GM23338 (cell line): ENCODE results near the genes KIAA0930, FAM118A and RIBC2.

- PRO-cap = no peak
- RAMPAGE, long total RNA = no peak
Observed at GRCh38 chr22:44040290-44040744, 16.2 kb downstream of the PARVB start.

DNA sequence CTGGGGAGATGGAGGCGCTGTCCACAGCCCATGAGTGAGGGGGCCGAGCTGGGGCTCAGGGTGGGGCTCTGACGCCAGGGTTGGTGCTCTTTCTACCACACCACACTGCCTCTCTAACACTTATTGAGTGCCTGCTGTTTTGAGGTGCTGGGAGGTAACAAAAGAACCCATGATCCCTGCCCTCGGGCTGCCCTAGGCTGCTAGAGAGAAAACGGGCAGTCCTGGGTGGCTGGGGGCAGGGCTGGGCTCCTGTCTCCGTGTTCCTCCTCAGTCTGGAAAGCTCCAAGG is 7.2 kb downstream of the PARVG start:
- PRO-cap = no peak
- RAMPAGE, long total RNA = no peak

GRCh38 chr22:44325721-44326327 is 13.1 kb upstream of the SHISAL1 start:
- PRO-cap = no peak
- RAMPAGE, long total RNA = no peak

DNA sequence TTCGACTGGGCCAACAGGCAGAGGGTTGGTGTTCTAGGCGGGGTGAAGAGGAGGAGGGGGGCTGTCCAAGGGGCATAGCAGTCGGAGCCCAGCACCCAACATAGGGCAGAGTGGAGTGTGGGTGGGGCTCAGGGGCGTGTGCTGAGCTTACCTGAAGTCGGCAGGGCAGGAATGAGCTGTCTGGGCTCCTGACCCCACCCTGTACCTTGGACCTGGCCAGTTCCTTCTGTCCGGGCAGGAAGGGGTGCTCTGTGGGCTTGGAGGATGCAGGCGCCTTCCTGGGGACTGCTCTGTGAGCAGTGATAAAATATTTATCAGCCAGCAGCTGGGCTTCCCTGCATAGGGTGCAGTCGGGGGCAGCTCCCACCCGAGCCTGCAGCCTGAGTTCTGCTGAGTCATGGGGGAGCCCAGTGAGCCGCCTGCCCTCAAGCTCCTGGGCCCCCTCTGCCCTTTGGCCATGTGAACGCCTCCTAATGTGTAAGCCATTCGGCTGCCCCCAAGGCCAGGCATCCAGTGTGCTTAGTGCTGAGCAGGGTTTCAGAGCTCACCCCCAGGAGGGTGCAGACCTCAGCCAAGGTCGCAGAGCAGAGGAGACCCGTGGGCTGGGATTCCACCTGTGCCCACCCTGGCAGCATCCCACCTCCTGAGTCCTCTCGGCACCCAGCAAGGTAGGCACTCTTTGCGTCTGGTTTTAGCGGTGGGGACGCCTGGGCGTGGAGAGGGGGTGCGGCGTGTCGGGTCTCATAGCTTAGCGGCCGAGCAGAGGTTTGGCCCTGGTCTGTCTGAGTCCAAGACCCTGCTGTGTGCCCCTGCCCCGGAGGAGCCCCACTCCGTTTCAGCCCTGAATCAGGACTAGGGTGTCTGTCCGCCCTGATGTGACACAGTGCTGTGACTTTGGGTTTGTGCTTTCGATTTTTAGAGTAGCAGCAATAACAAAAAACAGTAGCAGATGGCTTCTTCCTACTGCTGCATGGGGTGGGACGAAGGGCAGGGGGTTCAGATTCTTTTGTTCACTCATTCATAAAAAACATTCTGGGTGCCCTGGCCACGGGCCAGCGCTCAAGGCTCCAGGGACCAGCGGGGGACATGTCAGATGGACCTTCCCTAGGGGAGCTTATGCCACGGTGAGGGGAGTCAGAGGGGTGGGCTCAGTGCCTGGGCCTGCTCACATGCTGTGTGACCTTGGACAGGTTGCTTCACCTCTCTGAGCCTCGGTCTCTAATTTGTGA is 25.0 kb upstream of the PRR5 start:
- PRO-cap = no peak
- RAMPAGE, long total RNA = no peak

DNA sequence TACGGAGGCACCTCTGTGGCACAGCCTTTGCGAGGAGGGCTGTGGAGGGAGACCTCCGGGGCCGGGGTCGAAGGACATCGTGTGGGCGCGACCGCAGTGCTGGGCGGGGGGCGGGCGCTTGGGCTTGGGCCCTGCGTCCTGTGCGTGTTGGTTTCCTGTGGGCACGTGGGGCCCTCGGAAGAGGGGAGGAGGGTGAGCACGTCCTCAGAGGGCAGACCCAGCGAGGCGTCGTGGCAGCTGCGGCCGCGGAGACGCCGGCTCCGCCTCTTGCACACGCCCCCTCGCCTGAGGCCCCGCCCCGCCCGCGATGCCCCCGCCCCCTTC is 222 bp upstream of the PRR5 start:
- PRO-cap = bidirectional peak, plus-strand start outside the sequence, minus-strand start at position 225 of the sequence
- RAMPAGE, long total RNA = no peak

DNA sequence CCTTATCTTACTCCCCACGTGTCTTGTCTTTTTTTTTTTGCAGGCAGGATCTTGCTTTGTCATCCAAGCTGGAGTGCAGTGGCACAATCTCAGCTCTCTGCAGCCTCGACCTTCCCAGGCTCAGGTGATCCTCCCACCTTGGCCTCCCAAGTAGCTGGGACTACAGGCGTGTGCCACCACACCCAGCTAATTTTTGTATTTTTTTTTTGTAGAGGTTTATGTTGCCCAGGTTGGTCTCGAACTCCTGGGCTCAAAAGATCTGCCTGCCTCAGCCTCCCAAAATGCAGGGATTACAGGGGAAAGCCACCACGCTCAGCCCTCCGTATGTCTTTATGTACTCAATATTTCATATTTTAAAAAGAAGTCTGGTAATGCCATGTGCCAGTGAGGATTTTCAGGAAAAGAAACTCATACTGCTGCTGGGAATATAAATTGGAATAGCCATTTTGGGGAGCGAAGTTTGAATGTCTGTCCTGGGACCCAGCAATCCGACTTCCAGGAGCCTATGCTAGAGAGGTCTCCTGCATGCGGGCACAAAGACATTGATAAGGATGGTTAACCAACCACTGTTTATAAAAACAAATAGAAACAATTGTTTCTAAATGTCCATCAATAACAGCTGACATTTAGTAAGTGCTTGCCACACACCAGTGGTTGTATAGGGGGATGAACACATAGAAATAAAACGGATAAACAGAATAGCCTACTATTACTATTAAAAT is 23.3 kb upstream of the NUP50 start:
- PRO-cap = no peak
- RAMPAGE, long total RNA = no peak

GRCh38 chr22:45179206-45179661 is 15.5 kb downstream of the NUP50 start:
- PRO-cap = no peak
- RAMPAGE, long total RNA = no peak

GRCh38 chr22:45210855-45211581 is 29.7 kb downstream of the KIAA0930 start:
- PRO-cap = no peak
- RAMPAGE, long total RNA = no peak

GRCh38 chr22:45226465-45227289 is 14.0 kb downstream of the KIAA0930 start:
- PRO-cap = no peak
- RAMPAGE, long total RNA = no peak

DNA sequence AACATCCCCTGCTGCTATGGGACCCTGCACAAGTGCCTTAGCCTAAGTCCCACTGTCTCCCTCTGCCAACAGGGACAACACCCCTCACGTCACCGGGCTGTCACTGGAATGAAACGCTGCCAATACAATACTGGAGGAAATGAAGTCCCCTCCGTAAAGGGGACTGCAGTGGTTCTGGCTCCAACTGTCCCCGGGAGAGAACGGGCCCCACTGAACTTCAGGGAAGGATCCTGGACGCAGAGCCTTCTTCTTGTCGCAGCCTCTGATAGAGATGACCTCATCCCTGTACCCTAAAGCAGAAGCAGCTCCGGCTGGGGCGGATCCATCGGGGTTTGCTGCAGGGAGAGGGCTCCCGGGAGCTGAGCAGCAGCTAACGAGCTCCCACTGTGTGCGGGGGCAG is 13.2 kb downstream of the KIAA0930 start:
- PRO-cap = no peak
- RAMPAGE, long total RNA = no peak

- PRO-cap = no peak
- RAMPAGE, long total RNA = no peak
Observed at GRCh38 chr22:45228361-45228713, 12.4 kb downstream of the KIAA0930 start.

DNA sequence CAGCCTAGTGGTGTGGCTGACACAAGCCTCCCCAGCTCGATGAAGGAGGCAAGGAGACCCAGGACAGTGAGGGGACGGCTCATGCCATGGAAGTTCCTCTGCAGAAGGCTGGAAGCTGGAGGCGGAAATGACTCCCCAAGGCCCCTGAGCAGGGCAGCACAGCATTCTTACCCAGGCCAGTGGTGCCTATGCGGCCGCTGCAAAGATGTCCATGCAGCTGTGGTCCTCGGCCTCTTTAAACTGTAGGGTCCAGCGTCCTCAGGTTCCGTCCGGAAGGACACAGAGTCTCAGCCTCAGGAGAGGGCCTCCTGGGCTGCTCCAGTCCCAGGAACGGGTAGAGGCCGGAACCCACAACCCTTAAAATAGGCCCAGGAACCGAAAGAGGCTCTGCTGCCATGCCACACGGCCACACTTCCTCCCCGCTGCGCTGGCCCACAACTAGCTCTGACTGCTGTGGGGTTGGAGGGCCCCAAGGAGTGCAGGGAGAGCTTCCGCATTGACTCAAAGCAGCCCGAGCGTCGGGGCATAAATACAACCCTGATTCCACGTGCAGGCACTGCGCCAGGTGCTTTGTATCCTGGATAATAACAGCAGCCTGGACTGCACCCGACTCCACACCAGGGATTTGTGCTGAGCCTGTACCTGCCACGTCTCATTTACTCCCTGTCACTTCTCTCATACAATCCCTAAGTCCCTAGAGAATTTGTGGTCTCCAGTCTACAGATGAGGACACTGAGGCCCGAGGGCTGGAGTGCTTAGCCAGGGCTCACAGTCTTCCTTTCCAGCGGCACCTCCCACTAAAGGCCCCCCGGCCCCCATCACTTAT is 5.4 kb downstream of the KIAA0930 start:
- PRO-cap = no peak
- RAMPAGE, long total RNA = no peak

DNA sequence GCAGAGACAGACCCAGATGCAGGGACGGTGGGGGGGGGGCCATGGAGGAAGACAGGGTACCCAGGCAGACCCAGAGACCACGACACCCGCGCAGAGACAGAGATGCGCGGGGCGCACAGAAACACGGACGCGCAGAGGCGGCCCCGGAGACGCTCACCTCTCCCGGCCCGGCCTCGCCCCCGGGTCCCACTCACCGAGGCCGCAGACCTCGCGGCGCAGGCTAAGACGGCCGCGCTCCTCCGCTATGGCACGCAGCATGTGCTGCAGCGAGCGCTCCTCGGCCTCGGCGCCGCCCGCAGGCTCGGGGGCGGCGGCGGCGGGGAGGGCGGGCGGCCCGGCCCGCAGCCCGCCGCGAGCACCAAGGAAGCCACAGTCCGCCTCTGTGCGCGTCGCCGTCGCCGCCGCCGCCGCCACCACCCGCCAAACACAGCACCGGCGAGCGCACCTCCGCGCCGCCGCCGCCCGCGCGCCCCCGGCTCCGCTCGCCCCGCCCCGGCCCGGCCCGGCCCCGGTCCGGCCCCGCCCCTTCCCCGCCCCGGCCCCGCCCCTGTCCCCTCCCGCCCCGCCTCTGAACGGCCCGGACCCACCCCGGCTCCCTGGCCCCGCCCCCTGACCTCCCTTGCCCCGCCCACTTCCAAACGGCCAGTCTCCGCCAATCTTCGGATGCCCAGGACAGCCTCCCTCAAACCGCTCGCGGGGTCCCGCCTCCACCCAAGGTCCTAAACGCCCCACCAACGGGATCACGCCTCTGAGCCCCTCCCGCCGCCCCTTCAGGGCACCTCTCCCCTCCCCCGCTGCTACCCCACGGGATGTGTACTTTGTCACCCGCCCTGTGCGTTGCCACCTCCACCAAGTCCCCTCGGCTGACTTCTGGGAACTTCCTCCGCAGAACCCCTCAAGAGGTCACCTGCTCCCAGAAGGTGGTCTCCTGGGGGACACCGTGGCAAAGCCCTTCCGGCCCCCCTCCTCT is at the start of gene KIAA0930:
TSS of gene KIAA0930 (minus strand) at position 449 of the 970 bp plus-strand sequence.
- PRO-cap = unidirectional peak, minus-strand start at position 258 of the sequence; unidirectional peak, minus-strand start at position 303 of the sequence; bidirectional peak, plus-strand start at position 677 of the sequence, minus-strand start at position 480 of the sequence; bidirectional peak, plus-strand start outside the sequence, minus-strand start at position 872 of the sequence
- RAMPAGE, long total RNA = no peak

- PRO-cap = no peak
- RAMPAGE, long total RNA = no peak
Observed at GRCh38 chr22:45249237-45249646, 8.5 kb upstream of the KIAA0930 start.

DNA sequence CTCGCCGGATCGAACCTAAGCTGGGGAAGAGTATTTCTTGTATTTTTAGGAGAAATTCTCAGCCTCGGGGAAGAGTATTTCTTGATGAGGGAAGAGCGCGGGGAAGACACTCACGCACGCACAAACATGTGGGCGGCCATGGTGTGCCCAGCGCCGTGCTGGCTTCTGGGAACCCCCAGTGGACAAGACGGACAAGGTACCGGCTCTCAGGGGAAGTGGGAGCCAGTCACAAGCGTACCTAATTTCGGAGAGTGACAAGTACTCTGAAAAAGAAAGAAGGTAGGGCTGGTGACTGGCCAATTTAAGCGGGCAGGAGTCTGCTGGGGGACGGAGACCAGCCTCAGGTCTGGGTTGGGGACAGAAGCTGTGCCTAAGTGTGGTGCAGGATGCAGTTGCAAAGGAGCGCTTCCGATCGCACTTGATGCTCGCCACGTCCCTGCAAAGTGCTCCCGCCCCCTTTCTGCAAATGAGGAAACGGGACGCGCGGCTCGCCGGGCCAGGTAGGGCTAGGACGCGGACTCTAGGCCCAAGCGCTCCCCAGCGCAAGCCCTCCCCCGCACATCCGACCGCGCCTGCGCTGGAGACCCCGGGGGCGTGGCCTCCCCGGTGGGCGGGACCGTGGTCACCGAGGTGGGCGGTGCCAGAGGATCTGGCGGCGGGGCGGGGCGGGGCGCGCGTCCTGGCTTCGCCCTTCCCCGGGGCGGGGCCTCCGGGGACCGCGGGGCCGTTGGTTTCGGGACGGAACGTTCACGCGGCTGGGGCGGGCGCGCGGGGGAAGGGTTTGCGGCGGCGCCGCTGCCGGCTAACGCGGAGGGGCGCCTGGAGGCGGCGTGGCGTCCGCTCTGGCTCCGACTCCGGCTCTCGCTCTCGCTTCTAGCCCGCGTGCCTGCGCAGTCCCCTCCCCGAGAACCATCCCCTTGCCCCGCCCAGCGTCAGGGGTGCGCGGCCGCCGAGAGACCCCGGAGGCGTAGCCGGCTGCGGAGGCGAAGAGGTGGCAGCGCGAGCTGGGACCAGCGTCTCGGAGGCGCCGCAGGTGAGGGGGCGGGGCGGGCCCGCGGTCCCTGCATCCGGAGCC is at the start of gene FAM118A:
TSS of gene FAM118A (plus strand) at position 784 of the 1,075 bp plus-strand sequence.
- PRO-cap = bidirectional peak, plus-strand start at position 968 of the sequence, minus-strand start at position 869 of the sequence
- RAMPAGE, long total RNA = no peak

- PRO-cap = no peak
- RAMPAGE, long total RNA = no peak
Observed at GRCh38 chr22:45317559-45318178, 7.9 kb downstream of the FAM118A start.

GRCh38 chr22:45335164-45335875 is 25.6 kb downstream of the FAM118A start:
- PRO-cap = no peak
- RAMPAGE, long total RNA = no peak

DNA sequence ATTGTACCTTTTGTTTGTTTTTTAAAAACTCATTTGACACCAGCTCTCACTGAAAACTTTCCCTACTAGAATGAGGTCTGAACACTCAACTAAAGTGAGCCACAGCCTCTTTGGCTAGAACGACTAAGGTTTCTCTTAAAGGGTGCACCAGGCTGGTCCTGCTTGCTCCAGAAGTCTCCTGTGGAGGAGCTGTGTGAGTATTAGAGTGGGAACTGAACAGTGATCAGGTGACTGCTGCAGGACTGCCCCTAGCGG is 34.5 kb downstream of the FAM118A start:
- PRO-cap = no peak
- RAMPAGE, long total RNA = no peak

DNA sequence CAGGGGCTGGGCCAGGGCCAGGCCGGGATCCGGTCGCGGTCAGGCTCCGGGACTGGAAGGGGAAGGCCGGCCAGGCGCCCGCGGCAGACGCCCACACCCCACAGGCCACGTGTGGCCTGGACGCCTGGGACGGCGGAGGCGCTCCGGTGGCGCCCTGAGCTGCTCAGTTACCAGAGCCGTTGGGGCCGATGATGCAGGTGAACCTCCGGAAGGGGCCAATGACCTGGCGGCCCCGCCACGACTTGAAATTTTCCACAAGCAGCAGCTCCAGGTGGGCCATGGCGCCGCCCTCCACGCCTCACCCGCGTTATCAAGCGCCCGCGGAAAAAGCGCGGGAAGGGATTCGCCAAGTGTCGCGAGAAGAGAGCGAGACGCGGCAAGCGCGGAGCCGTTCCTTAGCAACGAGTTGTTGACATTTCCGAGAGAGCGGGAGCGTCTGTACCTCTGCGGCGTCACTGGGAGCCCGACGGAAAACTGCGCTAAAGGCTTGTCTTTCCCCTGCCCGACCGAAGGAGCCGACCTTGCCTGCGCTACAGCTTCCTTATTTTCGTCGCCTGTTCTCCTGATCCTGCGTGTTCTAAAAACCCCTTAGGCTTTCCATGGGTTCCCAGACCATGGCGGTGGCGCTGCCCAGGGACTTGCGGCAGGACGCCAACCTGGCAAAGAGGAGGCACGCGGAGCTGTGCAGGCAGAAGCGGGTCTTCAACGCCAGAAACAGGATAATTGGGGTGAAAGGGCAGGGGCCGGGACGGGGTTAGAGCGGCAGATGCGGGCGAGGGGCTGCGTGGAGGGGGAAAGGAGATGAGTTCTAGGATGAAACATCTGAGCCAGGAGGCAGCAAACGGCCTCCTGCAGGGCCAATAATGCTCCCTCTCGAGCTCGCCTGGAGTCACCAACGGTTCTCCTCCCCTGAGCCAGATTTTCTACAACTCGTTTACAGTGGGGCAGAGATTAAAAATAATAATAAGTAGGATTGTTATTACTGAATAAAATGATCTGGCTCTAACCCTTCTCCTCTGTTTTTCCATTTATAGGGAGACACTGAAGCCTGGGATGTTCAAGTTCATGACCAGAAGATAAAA is at the start of gene RIBC2:
TSS of gene RIBC2 (plus strand) at position 406 of the 1,082 bp plus-strand sequence.
- PRO-cap = bidirectional peak, plus-strand start at position 455 of the sequence, minus-strand start at position 312 of the sequence
- RAMPAGE, long total RNA = no peak

GRCh38 chr22:45440751-45441647 is 27.5 kb downstream of the RIBC2 start:
- PRO-cap = no peak
- RAMPAGE, long total RNA = no peak